ENCODE measurements around a stretch of chr2.

GRCh38 chr2:24252214-24252697 lies 77.4 kb downstream of the FAM228A start:
- PRO-cap, 2 experiments: no peak in any of the 2 experiments

GRCh38 chr2:24264543-24265130 lies 89.8 kb downstream of the FAM228A start:
- PRO-cap, 2 experiments: no peak in any of the 2 experiments

- PRO-cap, 2 experiments: no peak in any of the 2 experiments
These were observed 88.8 kb downstream of the ITSN2 start for GRCh38 chr2:24271369-24272183.

DNA sequence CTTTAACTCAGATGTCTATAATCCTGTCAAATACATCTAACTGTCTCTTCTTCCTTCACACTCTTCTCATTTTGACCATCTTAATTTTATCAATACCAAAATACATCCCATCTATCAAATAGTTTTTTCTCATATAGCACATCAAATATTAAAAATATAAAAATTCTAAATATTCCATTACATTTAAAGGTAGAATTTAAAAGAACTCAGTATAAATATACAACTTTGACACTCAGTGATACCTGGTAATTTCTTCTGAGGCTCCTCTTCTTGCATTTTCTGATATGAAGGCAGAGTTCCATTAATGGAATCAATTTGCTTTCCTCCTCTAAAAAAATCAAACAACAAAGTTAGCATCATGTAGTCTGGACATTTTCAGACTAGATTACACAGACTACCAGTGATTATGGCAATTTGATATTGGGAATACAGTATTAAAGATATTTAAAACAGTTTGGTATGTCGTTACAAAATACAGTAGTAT lies 59.4 kb downstream of the ITSN2 start:
- PRO-cap, 2 experiments: no peak in any of the 2 experiments

DNA sequence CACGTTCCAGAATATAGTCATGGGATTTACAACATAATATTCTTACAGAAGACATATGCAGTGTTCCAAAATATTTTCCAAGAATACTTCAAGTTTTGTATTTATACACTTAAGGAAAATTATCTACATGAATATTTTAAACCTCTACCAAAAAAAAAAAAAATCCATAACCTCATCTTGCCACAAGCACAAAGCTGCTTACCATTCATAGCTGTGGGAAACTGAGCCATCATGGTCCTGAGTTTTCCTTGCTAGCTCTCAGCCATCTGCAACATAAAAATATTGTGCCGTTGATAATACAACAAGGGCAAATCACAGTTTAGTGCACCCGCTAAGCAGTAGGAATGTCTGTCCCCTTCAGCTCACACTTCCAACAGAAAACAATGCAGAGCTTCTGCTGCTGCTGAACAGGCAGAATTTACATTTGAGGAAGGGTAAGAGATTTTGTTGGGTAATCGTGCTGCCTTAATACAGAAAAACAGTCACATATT lies 32.4 kb downstream of the ITSN2 start:
- PRO-cap, 2 experiments: no peak in any of the 2 experiments

DNA sequence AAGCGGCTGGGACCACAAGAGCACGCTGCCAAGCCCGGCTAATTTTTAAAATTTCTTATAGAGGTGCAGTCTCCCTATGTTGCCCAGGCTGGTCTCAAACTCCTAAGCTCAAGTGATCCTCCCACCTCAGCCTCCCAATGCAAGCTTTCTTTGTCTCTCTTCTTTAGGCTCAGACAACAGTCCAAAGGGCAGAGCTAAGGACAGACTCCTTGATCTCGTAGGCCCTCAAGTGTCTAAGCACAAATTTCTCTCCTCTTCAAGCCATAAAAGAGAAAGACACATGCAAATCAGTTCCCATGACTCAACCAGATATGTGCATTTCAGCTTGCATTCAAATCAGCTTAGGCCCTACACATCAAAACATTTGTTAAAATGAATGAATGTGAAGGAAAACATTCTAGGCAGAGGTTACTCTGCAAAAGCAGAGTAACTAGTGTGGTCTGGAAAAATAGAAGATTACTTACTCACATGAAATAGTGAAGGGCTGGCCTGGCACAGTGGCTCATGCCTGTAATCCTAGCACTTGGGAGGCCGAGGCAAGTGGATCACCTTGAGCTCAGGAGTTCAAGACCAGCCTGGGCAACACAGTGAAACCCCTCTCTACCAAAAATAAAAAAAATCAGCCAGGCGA lies 17.9 kb downstream of the ITSN2 start:
- PRO-cap, 2 experiments: no peak in any of the 2 experiments

- PRO-cap, 2 experiments: no peak in any of the 2 experiments
These were observed 21.3 kb downstream of the NCOA1 start for GRCh38 chr2:24512410-24512648.

GRCh38 chr2:24540686-24541161 lies 49.7 kb downstream of the NCOA1 start:
- PRO-cap, 2 experiments: no peak in any of the 2 experiments

DNA sequence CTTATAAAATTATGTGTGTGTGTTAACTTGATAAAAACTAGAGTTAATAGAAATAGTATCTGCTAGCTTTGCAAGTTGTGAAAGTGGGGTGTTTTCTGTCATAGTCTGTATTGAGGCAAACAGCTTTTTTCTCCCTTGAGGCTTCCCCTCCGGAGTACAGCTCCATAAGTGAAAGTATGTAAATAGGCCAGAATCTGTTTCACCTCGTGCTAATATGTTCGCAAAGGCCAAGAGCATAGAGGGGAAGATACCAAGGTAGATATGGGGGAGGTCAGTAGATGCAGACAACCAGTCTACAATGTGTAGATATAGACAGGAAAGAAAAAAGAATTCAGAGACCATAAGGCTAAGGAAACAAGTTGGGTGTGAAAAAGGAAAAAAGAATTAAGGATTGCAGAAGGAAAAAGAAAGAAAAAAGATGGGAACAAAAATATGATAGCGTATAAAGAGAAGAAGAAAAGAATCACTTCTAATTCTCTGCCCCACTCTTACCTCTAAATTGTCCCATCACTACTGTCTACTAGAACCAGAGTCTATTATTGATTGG lies 72.8 kb downstream of the PTRHD1 start:
- PRO-cap, 2 experiments: no peak in any of the 2 experiments

GRCh38 chr2:24766441-24767048 lies 26.6 kb downstream of the PTRHD1 start:
- PRO-cap, 2 experiments: peak in 1 of 2 experiments; most common plus-strand start chr2:24766692 (in 1)

DNA sequence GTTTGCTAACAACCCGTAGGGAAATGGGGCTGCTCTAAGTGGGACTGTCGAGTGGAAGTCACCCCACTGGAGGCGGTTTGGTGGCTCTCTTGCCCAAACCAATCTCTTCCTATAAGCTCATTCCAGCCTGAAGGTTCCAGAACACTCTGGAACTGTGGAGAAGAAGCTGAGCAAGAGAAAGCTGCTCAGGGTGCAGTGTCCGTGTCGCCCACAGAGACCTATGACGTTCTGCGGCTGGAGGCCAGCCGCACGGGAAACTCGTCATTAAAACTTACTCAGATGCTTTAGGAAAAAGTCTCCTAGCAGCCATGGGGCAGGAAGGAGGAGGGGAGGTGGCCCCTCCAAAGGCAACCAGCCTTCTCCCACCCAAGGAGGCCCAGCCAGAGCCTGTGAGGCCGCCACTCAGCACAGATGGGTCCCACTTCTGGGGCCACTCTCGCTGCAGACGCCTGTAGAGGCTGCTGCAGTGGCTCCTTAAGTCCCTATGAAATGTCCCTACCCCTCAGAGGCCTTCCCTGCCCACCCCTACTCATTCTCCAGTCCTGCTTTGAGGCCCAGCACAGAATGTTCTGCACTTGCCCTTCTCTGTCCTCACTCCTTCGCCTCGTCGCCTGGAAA lies 41.6 kb downstream of the ADCY3 start:
- PRO-cap, 2 experiments: no peak in any of the 2 experiments

DNA sequence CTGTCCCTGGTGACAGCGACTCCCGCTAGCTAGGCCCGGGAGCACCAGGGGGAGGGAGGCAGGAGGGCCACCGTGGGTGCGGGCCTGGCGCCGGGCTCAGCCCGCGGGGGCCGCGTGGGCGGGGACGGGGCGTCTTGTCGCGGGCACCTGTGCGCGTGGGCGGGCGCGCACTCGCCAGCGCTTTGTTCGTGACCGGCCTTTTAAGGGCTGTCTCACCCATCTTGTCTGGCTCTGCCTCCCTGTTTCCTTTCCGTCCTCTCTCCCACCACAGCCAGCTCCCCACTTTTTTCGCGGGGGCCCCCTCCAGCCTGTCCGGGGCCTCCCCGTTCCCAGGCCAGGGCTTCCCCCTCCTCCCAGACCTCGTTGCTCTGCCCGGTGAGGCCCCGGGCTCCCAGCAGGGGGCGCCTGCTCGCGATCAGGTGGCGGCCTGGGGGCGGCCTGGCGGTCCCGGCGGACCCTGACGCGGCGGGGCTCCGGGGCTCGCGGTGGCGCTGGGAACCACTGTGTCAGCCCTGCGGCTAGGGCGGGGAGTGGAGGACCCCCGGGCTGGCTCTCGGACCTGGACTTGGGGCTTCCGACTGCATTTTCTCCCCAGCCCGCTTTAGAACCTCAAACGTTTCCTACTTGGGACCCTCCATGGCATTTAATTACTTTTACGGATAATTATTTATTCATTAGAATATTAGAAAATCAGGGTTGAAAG lies 64.6 kb downstream of the DNMT3A start:
- PRO-cap, 2 experiments: no peak in any of the 2 experiments

GRCh38 chr2:25285785-25286412 lies 55.8 kb downstream of the DNMT3A start:
- PRO-cap, 2 experiments: no peak in any of the 2 experiments

DNA sequence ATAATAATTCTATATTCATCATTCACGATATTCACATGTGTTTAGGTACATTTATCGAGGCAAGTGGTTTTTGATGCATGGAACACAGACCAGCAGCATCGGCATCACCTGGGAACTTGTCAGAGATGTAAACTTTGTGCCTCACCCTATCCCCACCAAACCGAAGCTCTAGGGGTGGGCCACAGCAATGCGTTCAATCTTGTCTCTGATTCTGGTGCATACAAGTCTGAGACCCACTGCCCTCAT lies 78.1 kb upstream of the DNMT3A start:
- PRO-cap, 2 experiments: no peak in any of the 2 experiments

GRCh38 chr2:25809588-25810036 lies 68.7 kb downstream of the ASXL2 start:
- PRO-cap, 2 experiments: no peak in any of the 2 experiments

GRCh38 chr2:25867611-25868226 lies 10.6 kb downstream of the ASXL2 start:
- PRO-cap, 2 experiments: no peak in any of the 2 experiments

GRCh38 chr2:26098323-26098778 lies 64.5 kb downstream of the RAB10 start:
- PRO-cap, 2 experiments: no peak in any of the 2 experiments

GRCh38 chr2:26123162-26123716 lies 49.6 kb upstream of the GAREM2 start:
- PRO-cap, 2 experiments: no peak in any of the 2 experiments

DNA sequence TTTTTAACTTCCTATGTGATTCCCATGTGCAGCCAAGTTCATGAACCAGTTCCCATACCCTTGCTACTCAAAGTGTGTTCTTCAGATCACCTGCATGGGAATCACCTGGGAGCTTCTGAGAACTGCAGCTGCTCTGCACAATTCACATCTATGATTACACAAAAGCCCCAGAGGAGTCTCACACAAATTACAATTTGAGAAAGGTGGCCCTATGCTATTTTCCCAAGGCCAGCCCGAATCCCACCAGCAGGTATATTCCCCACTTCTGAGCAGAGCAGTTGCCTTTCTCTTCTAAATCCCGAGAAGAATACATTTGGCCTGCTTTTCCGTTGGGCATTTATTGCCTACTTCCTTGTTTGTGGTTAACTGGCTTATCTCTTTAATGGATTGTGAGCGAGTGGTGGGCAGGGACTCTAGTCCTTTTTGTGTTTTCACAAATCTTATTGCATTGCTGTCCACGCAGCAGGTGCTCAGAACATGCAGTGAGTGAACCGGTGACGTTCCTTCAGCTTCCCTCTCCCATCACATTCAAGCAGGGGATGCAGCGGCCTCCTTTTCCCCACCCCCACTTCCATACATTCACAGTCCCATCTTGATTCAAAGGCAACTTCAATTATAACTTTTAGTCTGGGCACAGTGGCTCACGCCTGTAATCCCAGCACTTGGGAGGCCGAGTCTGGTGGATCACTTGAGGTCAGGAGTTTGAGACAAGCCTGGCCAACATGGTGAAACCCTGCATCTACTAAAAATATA lies 28.9 kb upstream of the GAREM2 start:
- PRO-cap, 2 experiments: no peak in any of the 2 experiments

DNA sequence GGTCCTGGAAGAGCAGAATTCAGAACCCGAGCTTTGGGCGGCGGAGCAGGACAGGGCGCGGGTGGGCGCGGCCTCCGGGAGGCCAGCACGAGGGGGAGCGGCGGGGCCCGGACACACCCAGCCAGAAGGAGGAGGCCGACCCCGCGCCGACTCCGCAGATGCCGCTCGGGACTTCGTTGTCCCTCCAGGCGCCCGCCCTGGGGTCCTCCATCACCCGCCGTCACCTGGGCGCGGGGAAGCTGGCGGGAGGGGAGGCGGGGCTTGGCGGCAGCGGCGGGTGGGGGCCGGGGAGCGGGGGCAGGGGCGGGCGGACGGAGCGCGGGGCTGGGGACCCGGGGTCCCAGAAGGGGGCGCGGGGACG lies 387 bp upstream of the GAREM2 start:
- PRO-cap, 2 experiments: no peak in any of the 2 experiments